Kidney epithelial cell (primary cell): ENCODE measurements around a stretch of chr10.

DNA sequence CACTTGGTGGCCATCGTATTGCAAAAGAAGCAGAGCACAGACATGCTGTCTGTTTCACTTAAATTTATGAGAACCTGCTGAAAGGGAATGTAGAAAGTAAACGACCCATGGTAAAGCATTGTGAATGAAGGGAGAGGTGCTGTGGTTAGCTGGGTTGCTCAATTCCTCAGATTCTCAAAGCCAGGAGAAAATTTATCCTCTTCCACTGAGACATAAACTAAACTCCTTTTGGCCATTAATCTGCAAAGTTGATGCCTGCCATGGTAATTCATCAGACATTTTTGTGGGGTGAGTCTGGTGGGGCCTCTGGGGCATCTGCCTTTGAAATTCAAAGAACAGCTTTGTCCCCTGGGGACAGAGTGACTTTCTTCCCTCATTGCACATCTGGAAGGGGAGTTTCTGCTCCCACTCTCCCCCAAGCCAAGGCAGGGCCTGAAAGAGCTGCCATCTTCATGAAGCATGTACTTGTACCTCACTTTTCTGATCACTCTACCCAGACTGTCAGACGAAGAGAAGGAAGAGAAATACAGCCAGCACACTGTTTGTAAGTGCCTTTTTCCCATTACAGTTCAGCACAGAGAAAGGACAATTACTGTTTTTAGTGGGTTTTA is 951.1 kb downstream of the LRMDA start:
- RAMPAGE, long total RNA: no peak
- RRBS: no CpG with 5 or more reads among the region's 3 CpGs

GRCh38 chr10:77467212-77467950 is 170.2 kb downstream of the KCNMA1 start:
- RAMPAGE, long total RNA: no peak
- RRBS: no CpG with 5 or more reads among the region's 9 CpGs

DNA sequence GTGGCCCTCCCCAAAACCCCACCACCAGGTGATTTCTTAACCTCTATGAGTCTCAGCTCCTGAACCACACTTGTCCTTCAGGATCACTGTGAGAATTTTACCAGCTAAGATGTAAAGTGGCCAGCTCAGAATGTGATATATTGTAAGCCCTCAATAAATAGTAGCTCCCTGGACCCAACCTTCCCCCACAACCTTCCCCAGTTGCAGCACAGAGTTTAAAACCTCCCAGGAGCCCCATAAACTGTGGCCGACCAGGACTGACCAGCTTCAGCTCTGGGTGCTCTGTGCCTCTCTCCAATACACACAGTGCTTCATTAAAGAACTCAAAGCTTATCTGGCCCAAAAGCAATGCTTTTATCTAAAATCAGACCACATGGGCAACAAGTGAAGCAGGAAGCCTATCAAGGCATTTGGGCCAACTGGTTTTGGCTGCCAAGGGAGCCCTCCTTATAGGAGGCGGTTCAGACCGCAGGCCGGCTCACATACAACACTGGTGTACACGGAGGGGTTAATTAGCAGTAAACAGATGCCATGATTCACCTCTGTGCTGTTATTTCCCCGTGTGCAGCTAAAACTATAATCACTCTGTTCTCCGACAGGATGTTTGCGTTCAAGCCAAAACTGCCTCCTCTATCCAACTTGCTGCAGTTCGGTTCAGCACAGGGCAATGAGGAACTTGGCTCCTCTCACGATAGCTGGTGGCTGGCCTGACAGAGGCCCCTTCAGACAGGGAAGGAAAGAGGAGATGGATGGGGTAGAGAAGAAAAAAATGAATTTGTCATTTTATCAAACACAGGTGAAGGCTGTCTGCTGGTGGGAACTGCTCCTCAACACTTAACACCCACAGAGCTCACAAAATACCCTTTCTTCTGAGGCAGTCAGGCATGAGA is 24.3 kb downstream of the KCNMA1 start:
- RAMPAGE, long total RNA: no peak
- RRBS: no CpG with 5 or more reads among the region's 10 CpGs

- RAMPAGE, long total RNA: no peak
- RRBS: no CpG with 5 or more reads among the region's 9 CpGs
Measured at GRCh38 chr10:77837481-77838078, 89.0 kb downstream of the DLG5 start.

DNA sequence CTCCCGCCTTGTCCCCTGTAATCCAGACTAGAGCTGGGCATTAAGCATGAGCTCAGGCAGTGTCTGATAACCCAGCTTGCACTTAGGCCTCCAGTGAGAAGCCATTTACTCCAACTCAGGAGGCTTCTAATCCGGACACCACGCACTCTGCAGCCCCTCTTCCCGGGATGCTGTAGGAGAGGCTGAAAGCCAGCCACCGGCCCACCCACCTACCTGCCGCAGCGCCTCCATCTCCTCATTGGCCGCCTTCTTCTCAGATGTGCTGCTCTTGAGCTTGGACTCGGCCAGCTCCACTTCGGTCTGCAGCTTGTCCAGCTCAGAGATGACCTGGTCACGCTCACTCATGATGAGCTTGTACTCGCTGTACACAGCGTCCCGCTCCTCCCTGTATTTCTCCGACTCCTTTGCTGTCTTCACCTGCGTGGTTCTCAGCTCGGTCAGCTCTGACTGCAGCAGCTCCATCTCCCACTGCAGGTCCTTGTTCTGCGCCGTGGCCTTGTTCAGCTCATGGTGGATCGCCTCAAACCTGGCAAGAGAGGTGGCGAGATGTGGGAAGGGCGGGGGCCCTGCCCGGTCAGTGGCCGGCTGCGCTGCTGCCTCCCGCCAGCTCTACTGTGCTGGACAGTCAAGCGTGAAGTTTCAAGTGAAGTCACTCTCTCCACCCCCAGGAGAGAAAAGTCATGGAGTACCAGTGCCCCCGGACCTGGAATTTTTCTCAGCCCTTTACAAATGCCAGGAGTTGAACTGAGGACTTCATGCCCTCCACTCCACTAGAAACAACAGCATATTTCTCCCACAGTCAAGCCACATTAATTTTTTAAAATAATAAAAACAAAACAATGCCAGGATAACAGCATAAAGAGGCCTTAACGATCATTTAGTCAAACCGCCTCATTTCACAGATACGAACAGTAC is 84.6 kb downstream of the DLG5 start:
- RAMPAGE, long total RNA: no peak
- RRBS: no CpG with 5 or more reads among the region's 31 CpGs

GRCh38 chr10:77901719-77902592 is 24.6 kb downstream of the DLG5 start:
- RAMPAGE, long total RNA: no peak
- RRBS: 85% methylated on average over 1 of the region's 17 CpGs

- RAMPAGE, long total RNA: no peak
- RRBS: no CpG with 5 or more reads among the region's 15 CpGs
Measured at GRCh38 chr10:77927410-77927869, 885 bp upstream of the DLG5 start.

DNA sequence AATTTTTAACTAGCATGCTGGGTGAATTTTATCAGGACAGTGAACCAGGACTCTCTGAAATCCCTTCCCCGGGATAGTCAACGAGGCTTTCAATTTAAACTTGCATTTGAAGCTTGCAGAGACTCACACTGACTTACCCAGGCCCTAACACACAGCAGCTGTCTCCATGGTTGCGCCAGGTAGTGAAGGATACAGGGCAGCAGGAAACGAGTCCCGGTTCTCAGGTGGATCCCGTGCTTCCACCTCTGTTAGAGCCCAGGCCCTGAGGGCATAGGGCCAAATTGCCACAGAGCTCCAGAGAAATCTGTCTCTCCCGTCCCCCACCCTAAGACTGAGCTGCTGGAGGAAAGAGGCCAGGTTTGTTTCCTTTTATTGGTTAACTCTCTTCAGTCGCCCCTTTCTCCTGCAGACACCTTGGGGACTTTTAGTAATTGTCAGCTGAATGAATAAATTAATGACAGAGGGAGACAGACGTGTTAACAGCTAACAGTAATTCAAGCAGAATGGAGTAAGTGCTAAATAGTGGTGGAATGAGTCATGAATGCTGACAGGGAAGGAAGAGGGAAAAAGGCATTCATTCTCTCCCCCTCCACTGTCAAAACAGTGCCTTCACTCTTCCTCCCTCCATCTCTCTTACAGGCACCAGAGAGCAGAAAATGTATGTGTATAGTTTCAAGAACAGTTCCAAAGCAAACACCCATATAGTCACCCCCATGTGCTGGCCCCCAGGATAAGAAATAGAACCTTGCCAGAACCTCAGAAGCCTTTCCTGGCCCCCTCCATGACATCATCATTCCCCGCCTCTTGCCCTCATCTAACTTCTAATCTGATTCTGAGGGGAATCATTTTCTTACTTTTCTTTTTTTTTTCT is 16.7 kb upstream of the DLG5 start:
- RAMPAGE, long total RNA: no peak
- RRBS: 86% methylated on average over 1 of the region's 10 CpGs

- RAMPAGE, long total RNA: no peak
- RRBS: no CpG with 5 or more reads among the region's 9 CpGs
Measured at GRCh38 chr10:77967477-77967973, 41.0 kb upstream of the DLG5 start.

GRCh38 chr10:77989149-77989752 is 40.1 kb downstream of the POLR3A start:
- RAMPAGE, long total RNA: no peak
- RRBS: 83% methylated on average over 2 of the region's 13 CpGs

DNA sequence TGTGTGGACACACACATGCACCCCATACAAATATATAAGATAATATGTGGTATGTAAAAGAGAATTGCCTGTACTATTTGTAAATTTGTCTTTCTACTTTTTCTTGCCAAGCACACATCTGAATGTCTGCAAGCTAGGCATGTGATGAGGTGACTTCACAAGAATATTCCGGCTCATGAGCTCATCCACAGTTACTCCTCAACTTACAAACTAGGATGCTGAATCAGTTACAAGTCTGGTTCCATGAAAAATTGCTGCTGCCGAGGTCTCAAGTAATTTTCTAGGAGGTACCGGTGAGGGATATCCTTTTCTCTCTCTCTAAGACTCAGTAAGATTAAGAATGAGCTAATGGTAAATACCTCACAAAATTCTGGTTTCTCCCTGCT is 26.4 kb downstream of the POLR3A start:
- RAMPAGE, long total RNA: no peak
- RRBS: no CpG with 5 or more reads among the region's 3 CpGs

- RAMPAGE, long total RNA: no peak
- RRBS: no CpG with 5 or more reads among the region's 5 CpGs
Measured at GRCh38 chr10:78065946-78066421, 32.3 kb downstream of the RPS24 start.

- RAMPAGE, long total RNA: no peak
- RRBS: no CpG with 5 or more reads among the region's 3 CpGs
Measured at GRCh38 chr10:78458957-78459697, 425.5 kb downstream of the RPS24 start.

DNA sequence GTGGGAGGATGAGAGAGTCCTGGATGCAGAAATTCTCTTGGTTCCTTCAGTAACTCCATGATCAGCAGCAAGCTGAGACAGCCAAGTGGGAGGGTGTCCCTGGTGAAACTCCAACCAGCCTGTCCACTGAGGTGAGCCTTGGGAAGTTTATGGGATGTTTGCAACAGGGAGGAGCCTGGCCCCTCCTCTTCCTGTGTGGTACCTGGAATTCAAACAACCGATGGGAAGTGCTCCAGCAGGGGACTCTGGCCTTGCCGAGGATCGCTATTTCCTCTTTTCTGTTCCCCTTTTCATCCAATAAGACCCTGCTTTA is 491.1 kb upstream of the ZMIZ1 start:
- RAMPAGE, long total RNA: no peak
- RRBS: no CpG with 5 or more reads among the region's 3 CpGs

DNA sequence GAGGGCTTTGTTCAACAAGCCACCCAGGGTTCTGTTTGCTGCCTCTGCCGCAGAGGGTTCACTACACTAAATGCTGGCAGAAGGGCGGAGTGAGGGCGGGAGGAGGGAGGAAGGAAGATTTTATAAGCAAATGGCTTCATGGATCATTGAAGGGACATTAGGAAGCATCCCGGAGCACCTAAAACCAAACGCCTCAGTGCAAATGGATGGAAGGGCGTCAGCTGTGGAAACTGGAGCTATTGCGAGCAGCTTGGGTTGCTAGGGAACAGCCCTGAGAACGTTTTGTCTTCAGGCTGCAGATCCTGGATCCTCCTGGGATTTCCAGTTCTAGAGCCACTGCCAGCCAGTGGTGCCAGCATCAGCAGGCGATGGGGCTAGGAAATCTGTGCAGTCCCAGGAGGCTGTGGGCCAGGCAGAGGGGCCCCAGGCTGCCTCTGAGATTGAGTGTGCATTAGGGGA is 379.5 kb upstream of the ZMIZ1 start:
- RAMPAGE, long total RNA: no peak
- RRBS: no CpG with 5 or more reads among the region's 9 CpGs

GRCh38 chr10:78925809-78926270 is 142.9 kb upstream of the ZMIZ1 start:
- RAMPAGE, long total RNA: no peak
- RRBS: no CpG with 5 or more reads among the region's 5 CpGs

GRCh38 chr10:78937839-78938614 is 130.7 kb upstream of the ZMIZ1 start:
- RAMPAGE, long total RNA: no peak
- RRBS: no CpG with 5 or more reads among the region's 9 CpGs

DNA sequence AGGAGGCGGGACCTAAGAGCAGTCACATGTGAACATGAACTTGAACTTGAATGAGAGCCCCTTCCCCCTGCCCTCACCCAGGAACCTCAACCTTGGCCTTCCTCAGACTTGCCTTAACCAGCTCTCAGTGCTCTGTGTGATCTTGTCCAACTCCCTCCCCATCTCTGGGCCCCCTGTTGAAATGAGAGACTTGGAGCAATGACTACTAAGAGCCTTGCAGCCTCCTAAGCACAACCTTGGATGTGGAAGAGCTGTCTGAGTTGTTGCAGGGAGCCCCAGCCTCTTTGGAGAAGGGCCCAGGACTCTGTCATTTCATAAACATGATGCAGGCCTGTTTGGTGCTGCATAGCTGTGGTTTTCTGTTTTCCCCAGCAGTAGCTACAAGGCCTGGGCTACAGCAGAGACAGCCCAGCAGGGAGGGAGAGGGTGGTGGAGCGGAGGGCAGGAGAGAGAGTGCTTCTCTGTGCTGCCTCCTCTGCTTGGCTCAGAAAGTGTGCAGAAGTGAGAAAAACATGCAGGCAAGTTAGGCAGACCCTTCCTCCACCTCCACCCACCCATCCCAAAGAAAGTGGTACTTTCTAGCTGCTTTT is 123.9 kb upstream of the ZMIZ1 start:
- RAMPAGE, long total RNA: no peak
- RRBS: no CpG with 5 or more reads among the region's 2 CpGs

- RAMPAGE, long total RNA: no peak
- RRBS: no CpG with 5 or more reads among the region's 9 CpGs
Measured at GRCh38 chr10:79083783-79084881, 15.4 kb downstream of the ZMIZ1 start.

GRCh38 chr10:79087368-79088776 is 19.1 kb downstream of the ZMIZ1 start:
- RAMPAGE, long total RNA: no peak
- RRBS: no CpG with 5 or more reads among the region's 21 CpGs